Measurements from ENCODE around the genes ZNF524, ZNF865, U2AF2, RFPL4A, NLRP11, NLRP13, ZNF444, ZSCAN5C and ZFP28.

- RRBS = no CpG with 5 or more reads among the region's 13 CpGs
Observed at GRCh38 chr19:55528322-55528783, 8.6 kb downstream of the SBK2 start.

GRCh38 chr19:55563264-55563632 lies 17.4 kb downstream of the ZNF579 start:
- RRBS = no CpG with 5 or more reads among the region's 11 CpGs

DNA sequence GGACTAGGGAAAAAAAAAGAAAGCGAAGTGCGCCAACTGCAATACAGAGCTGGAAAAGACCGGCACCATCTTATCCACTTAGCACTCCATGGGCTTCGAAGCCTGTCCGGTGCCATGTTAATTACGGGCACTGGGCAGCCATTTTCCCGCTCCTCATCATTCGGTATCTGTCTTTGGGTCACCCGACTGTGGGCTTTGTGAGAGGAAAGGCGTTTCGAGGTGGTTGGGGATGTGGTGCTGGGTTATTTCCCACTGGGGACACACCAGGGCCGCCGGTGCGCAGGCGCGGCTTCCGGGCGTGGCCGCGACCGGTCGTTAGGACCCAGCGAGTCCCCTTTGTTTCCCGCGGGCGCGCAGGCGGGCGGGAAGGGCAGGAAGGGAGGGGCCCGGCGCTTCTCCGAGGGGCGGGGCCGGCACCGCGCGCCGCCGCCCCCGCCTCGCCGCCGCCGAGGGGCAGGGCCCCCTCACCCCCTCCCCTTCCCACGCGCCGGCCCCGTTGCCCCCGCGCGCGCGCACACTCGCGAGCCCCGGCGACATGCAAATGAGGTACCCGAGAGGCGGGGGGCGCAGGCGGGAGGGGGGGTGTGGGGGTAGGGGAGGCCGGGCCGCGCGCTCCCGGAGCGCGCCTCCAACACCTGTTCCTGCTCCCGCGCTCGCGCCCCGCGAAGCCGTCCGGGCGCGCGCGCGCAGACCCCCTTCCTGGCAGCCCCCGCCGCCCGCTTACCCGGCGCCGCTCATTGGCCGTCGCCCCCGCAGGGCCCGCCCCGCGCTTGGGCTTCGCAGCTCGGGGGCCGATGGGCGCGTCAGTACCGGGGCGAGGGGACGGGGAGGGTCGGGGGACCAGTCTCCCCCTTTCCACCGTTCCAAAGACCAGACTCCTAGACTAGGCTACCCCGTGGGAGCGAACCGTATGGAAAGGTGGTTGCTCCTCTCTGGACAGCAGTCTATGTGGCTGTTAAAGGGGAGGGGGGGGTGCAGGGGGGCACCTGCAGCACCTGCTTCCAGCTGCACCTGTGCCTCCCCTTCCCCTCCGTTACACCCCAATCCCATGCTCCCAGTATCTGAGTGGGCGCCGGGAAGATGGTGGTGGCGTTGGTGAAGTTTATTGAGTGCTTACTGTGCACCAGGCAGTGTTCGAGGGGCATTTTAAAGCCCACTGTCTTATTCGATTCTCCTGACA lies at the start of gene ZNF524:
Gene ZNF524, plus strand, starts transcription at position 426 of the 1,180 bp plus-strand sequence.
- RRBS = 3% methylated on average over 61 of the region's 112 CpGs

GRCh38 chr19:55604975-55605860 lies at the start of gene ZNF865:
Gene ZNF865, plus strand, starts transcription at chr19:55605647.
- RRBS = 2% methylated on average over 33 of the region's 76 CpGs

GRCh38 chr19:55607075-55607542 lies 1.7 kb downstream of the ZNF865 start:
- RRBS = no CpG with 5 or more reads among the region's 6 CpGs

DNA sequence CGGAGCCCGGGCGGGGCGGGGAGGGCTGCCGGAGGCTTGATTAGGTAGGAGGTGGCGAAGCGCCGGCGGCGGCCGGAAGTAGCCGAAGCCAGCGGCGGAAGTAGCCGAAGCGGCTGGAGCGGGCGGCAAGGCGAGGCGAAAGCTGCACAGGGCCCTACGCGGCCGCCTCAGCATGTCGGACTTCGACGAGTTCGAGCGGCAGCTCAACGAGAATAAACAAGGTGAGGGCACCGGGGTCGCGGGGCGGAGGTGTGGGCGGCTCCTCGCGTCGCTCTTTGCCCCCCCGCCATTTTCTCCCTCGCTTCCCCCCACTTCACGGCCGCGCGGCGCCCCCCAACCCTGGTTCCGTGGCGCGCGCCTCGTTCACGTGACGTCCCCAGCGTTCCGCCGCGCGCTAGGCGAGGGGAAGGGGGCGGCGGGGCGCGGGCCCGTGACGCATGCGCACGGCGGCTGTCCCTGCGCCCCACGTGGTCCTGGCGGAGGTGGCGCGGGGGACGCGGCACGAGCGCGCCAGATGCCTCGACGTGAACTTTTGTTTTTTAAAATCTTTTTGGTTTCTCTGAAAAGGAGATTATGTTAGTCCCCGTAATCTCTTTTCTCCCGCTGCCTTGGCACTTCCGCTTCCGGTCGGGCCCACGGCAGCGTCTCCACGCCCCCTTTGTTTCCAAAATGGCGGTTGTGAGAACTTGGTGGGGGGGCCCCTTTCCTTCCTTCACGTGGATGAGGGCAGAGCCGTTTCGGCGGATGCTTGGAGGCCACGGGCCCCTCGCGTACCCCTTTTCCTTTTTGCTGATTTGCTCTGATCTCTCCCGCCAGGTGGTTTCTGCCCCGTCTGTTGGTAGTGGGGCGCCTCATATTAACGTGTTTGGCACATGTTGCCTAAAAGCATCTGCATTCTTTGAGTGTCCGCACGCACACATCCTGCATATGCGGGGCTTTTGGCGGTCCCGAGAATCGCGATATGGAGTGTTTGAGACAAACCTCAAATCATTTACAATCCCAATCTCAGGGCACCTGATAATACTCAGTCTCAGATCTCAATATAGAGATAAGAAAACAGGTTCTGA lies at the start of gene U2AF2:
Gene U2AF2, plus strand, starts transcription at position 103 of the 1,067 bp plus-strand sequence.
- RRBS = 0% methylated on average over 2 of the region's 105 CpGs

DNA sequence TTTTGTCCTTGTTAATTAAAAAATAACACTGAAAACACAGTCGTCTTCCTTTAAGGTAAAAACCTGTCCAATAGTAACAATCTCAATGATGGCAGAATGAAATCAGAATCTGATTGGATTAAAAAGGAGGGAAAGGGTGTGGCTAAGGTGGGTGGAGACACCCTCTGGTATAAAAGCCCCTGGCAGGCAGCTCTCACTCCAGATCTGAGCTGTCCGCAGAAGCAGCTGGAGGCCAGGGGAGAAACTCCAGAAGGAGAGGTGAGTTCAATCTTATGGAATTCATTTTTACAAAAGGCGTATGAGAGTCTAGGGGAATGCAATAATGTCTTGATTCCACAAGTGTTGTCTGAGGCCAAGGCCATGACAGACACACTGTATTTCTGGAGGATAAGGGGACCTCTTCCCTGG lies at the start of gene RFPL4A:
Gene RFPL4A, plus strand, starts transcription at position 180 of the 408 bp plus-strand sequence.
- RRBS = no CpG with 5 or more reads among the region's 3 CpGs

GRCh38 chr19:55831781-55832207 lies at the start of gene NLRP11:
Gene NLRP11, minus strand, starts transcription at chr19:55831999.
- RRBS = no CpG with 5 or more reads among the region's 9 CpGs

DNA sequence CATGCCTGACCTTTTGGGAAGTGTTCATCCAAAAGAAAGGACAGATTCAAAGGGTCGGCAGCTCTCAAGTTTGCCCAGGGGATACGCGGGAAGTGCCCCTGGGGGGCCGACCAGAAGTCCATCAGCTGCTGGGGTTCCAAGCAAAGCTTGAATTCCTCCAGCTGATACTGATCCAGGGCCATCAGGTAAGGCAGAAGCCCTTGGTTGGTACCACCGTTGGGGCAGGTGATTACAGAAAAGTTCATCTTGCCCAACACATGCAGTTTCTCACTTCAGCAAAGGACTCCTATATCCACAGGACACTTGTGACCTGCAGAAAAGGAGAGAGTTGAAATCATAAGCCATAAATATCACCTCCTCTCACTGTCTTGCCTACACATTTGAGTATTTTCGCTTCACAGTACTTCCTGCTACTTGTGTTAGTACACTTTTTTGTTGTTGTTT lies at the start of gene NLRP13:
Gene NLRP13, minus strand, starts transcription at position 270 of the 444 bp plus-strand sequence.
- RRBS = no CpG with 5 or more reads among the region's 6 CpGs

- RRBS = 78% methylated on average over 11 of the region's 23 CpGs
Observed at GRCh38 chr19:56107812-56108300, 13.2 kb downstream of the ZNF787 start.

GRCh38 chr19:56140949-56141479 lies at the start of gene ZNF444:
Gene ZNF444, plus strand, starts transcription at chr19:56141287.
- RRBS = no CpG with 5 or more reads among the region's 38 CpGs

- RRBS = 95% methylated on average over 6 of the region's 45 CpGs
Observed at GRCh38 chr19:56146715-56147322, 5.7 kb downstream of the ZNF444 start.

- RRBS = no CpG with 5 or more reads among the region's 4 CpGs
Observed at GRCh38 chr19:56201914-56202554, at the start of gene ZSCAN5C. Gene ZSCAN5C, plus strand, starts transcription at chr19:56202273.

DNA sequence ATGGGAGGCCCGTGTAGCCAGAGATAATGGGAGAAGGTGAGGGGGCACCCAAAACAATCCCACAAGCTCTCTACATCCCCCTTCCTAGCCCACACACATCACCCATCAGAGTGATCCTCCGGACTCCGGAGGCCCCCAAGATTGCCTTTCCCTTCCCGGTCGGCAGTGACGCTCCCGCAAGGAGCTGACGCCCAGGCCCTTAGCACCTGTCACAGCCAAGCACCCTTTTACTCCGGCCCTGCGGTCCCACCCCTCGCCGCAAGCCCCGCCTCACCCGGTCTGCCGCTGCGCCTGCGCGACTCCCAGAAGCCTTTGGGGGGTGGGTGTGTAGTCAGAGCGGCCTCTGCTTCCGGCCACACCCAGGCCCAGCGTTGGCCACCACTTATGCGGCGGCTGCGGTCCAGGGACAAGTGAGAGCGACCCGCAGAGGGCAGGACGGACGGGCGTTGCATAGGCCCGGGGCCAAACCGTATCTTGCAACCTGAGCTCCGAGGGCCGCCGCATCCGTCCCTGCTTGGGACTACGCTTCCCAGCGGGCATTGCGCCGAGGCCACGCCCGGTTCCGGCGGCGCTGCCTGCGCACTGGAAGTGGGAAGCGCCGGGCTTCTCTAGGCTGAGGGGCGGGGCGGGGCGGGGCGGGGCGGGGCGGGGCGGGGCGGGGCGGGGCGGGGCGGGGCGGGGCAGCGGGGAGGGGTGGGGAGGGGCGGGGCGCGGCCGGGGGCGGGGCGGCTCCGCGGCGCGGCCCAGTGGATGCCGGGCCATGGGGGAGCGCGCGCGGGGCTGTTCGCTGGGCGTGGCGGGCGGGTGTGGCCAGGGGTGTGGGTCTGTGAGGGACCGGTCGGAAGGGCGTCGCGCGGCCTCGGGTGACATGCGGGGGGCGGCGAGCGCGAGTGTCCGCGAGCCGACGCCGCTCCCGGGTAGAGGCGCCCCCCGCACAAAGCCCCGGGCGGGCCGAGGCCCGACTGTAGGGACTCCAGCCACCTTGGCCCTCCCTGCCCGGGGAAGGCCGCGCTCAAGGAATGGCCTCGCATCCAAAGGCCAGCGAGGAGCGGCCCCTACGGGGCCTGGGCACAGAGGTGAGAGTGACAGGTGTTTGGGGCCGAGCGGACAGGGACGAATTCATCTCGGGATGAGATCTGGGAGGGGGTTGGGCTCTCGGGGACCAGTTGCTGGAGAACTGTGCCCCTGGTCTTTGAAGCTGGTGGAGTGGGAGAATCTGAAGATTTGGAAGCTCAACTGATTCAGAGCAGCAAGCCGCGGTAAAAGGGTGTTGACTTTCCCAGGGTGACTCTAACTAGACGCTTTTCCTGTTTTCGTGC lies at the start of gene ZFP28:
Gene ZFP28, plus strand, starts transcription at position 798 of the 1,319 bp plus-strand sequence.
- RRBS = 2% methylated on average over 52 of the region's 119 CpGs

DNA sequence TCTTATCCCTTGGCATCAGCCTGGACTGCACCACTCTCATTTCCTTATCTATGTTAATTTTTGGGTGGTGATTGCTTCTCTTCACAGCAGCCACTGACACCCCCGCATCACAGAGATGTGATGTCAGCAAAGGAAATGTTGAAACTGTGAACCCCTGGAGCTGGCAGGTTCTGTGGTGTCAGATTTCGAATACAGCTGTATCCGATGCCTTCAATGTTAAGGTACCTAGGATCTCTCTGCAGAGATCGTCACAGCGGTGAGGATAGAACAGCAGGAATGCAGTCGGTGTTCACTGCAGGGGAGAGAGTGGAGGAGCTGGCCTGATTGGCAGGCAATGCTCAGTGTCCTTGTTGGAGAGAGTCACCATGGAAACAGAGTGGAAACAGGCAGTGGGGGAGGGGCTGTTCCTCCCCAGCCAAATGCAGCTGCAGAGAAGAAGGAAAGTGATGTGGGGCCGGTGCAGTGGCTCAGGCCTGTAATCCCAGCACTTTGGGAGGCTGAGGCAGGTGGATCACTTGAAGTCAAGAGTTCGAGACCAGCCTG lies 79.5 kb upstream of the ZNF835 start:
- RRBS = no CpG with 5 or more reads among the region's 8 CpGs

DNA sequence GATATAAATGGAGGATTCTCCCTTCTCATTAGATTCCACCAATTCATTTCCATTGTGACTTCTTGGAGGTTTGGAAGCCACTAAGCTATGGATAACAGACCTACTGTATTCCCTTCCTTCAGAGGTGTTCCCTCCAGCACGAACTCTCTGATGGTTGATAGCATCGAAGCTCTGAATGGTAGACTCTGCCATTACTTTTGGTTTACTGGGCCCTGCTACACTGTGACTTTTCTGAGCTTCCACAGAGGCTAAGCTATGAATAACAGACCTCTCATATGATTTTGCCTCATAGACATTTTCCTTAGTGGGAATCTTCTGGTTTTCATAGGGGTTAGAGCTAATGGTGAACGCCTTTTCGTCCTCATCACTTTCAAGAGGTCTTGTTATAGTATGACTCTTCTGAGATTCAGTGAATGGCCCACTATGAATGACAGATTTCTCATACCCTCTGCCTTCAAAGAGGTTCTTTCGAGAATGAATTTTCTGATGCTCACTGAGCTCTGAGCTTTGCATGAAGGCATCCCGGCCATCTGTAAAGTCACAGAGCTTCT lies 24.6 kb downstream of the PEG3 start:
- RRBS = no CpG with 5 or more reads among the region's 6 CpGs

- RRBS = no CpG with 5 or more reads among the region's 6 CpGs
Observed at GRCh38 chr19:56947221-56947551, 106.7 kb upstream of the PEG3 start.

DNA sequence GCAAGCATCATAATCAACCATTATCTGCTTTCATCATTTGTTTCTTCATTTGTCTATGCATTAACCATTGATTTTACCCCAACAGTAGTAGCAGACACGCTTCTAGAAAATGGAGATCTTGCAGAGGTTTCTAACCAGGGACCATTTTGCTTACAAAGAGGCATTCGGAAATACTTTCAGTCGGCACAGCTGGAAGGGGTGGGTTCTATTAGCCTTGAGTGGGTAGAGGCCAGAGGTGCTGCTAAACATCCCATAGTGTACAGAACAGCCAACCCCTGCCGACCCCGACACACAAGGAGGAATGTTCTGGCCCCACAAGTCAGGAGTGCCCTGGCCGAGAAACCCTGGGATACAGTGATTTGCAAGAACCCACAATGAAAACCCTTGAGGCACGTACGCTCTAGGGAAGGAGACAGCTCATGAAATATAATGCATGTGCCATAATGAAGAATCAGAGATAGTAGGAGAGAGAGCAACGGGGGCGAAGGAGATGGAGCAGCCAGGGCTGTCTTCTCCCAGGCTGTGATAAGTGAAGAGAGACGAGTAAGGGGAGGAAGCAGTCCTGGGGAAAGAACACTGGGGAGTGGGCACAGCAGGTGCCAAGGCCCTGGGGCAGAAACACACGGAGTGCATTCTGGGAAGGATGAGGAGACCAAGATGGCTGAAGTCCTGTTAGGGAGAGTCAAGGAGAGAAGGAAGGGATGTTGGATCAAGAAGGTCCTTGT lies 133.7 kb upstream of the PEG3 start:
- RRBS = no CpG with 5 or more reads among the region's 12 CpGs

GRCh38 chr19:57420649-57421449 lies 9.9 kb downstream of the ZNF17 start:
- RRBS = no CpG with 5 or more reads among the region's 6 CpGs

GRCh38 chr19:57753724-57754731 lies 7.4 kb downstream of the ZNF776 start:
- RRBS = no CpG with 5 or more reads among the region's 13 CpGs

Data from amniotic epithelial cell (primary cell).